ENCODE measurements around a stretch of chr13.

DNA sequence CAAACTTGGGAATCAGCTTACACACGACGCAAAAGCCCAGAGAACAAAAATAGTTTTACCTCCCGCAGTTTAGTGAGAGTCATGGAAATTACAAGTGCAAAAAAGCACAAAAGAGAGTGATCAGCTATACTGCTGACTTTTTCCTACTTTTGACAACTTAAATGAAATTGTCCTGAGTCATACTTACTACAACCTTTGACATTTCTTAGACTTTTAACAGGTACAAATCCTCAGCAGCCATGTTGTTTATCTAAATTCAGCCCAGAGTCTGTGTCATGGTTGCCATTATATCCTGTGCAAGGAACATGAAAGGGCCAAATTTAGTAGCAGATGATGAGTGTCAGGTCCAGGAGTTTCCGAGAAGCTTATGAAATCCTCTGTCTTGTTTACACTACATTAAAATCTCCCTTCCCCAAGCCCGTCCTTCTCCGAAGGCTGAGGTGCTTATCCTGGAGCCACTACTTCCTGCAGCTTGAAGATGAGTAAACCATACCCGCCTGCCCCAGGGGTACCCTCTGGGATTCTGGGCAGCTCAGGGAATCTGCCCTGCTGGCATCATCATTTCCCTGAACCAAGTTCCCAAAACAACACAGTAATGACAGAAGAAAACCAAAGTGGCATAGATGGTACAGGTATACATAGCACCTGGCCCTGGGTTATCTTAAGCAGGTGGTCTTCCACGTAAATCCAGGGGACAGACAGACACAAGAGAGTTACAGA lies 102.6 kb upstream of the SERP2 start:
- RRBS, result no CpG with 5 or more reads among the region's 8 CpGs

GRCh38 chr13:44274756-44275362 lies 98.8 kb upstream of the SERP2 start:
- RRBS, result no CpG with 5 or more reads among the region's 4 CpGs

- RRBS, result no CpG with 5 or more reads among the region's 6 CpGs
These were observed 11.5 kb upstream of the SERP2 start for GRCh38 chr13:44362158-44362580.

GRCh38 chr13:44382632-44383097 lies 9.0 kb downstream of the SERP2 start:
- RRBS, result no CpG with 5 or more reads among the region's 5 CpGs

GRCh38 chr13:44436276-44437609 lies 63.1 kb downstream of the SERP2 start:
- RRBS, result 3% methylated on average over 4 of the region's 46 CpGs

- RRBS, result no CpG with 5 or more reads among the region's 2 CpGs
These were observed 158.3 kb upstream of the TSC22D1 start for GRCh38 chr13:44734354-44734893.

- RRBS, result no CpG with 5 or more reads among the region's 5 CpGs
These were observed 64.0 kb upstream of the GTF2F2 start for GRCh38 chr13:45056173-45056889.

- RRBS, result no CpG with 5 or more reads among the region's 11 CpGs
These were observed 659 bp upstream of the GTF2F2 start for GRCh38 chr13:45119605-45120097.

- RRBS, result no CpG with 5 or more reads among the region's 6 CpGs
These were observed 24.5 kb downstream of the TPT1 start for GRCh38 chr13:45316438-45316921.

DNA sequence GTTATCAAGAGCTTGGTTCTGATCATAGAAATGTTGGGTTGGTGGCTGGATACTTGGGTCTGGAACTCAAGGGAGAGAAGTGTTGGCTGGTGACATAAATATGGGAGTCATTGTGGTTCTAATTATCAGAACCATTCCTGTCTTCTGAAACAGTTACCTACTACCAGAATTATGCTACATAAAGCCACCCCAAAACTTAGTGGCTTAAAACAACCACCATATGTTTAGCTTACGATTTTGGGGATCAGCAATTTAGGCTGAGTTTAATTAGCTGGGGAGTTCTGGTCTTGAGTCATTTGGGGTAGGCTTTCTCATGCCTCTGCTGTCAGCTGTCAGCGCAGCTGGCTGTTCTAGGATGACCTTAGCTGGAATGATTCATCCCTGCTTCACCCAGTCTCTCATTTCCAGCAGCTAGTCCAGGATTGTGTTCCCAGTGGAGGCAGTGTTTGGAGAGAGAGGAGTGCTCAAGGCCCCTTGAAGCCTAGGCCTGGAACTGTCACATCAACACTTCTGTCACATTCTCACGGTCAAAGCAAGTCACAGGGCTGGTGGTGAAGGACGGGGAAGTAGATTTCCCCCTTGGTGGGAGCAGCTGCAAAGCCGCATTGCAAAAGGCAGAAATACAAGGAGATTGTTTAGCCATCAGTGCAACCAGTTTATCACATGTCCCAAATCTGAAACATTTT lies 15.3 kb downstream of the TPT1 start:
- RRBS, result no CpG with 5 or more reads among the region's 5 CpGs

DNA sequence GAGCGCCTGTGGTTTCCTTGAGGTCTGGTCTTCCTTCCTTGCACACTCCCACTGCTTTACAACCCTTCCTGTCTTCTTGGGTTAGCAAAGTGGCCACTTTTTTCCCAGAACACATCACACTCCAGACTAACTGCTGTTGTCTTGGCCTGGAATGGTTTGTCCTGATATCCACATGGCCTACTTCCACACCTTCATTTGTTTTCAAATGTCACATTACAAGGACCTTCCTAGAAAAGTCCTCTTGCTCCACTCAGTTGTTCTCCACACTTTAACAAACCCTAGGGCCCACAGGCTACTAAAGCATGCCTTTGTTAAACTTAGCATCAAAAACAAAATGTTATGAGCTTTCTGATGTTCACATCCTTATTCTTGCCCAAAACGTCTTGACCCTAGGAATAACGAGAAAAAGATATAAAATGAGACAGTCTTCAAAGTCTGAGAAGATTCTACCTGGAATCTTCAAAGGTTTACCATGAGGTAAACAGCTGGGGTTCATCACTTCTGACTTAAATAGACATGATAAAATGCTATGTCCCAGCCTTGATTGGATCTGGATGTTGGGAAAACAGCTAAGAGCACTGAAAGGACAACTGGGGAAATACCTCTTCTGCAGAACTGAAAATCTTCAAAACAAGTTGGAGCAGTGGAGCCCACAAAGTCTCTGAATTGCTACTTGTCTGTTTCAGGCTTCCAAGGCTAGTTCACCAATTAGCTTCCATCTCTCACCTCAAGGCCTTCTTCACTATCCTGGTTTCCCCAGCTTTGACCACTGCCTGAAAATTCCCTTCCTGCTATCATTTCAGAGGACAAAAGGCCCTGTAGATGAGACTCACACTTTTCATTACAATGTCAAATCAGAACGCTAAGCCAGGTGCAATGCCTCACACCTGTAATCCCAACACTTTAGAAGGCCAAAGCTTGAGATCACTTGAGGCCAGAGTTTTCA lies 5.9 kb downstream of the TPT1 start:
- RRBS, result no CpG with 5 or more reads among the region's 4 CpGs

DNA sequence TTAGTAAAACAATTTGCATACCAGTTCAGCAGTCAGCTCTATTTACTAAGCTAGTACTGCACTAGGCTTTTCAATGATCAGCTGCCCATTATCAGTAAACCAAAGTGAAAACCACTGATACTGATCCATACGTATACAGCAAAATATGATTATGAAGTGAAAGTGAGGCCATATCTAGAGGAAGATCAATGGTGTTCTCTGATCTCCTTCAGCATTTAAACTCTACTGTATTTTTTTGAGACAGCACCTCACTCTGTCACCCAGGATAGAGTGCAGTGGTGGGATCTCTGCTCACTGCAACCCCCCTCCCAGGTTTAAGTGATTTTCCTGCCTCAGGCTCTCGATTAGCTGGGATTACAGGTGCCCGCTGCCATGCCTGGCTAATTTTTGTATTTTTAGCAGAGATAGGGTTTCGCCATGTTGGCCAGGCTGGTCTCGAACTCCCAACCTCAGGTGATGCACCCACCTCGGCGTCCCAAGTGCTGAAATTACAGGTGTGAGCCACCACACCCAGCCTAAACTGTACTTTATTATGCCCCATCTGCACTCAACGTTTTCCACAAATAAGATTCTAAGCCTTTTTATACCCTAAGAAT lies 3.0 kb downstream of the TPT1 start:
- RRBS, result no CpG with 5 or more reads among the region's 8 CpGs

- RRBS, result no CpG with 5 or more reads among the region's 16 CpGs
These were observed 81.8 kb upstream of the SIAH3 start for GRCh38 chr13:45933335-45933832.

DNA sequence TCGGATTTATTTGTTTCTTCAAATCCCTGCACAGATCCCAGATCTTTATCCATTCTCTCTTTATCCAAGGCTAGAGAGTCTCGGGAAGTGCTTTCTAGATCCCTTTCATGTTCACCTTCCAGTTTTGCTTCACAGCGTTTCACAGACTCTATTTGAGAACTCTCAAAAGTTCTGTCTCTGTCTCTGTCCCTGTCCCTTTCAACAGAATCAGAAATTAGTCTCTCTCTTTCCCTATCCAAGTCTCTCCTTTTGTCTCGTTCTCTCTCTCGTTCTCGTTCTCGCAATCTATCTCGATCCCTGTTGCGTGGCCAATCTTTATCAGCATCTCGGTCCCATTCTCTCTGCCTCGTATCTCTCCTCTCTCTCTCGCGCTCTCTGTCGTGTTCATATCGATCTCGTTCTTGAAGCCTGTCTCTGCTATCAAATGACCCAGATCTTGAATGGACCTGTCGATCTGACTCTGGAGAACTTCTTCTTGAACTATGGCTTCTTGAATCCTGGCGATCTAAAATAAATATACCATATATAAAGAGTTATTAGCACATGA lies 84.9 kb downstream of the ZC3H13 start:
- RRBS, result no CpG with 5 or more reads among the region's 18 CpGs

- RRBS, result no CpG with 5 or more reads among the region's 2 CpGs
These were observed 23.2 kb upstream of the ZC3H13 start for GRCh38 chr13:46075703-46076260.

- RRBS, result no CpG with 5 or more reads among the region's 5 CpGs
These were observed 18.8 kb upstream of the CPB2 start for GRCh38 chr13:46123517-46124091.

GRCh38 chr13:46150059-46150724 lies 31.8 kb downstream of the LCP1 start:
- RRBS, result no CpG with 5 or more reads among the region's 3 CpGs

DNA sequence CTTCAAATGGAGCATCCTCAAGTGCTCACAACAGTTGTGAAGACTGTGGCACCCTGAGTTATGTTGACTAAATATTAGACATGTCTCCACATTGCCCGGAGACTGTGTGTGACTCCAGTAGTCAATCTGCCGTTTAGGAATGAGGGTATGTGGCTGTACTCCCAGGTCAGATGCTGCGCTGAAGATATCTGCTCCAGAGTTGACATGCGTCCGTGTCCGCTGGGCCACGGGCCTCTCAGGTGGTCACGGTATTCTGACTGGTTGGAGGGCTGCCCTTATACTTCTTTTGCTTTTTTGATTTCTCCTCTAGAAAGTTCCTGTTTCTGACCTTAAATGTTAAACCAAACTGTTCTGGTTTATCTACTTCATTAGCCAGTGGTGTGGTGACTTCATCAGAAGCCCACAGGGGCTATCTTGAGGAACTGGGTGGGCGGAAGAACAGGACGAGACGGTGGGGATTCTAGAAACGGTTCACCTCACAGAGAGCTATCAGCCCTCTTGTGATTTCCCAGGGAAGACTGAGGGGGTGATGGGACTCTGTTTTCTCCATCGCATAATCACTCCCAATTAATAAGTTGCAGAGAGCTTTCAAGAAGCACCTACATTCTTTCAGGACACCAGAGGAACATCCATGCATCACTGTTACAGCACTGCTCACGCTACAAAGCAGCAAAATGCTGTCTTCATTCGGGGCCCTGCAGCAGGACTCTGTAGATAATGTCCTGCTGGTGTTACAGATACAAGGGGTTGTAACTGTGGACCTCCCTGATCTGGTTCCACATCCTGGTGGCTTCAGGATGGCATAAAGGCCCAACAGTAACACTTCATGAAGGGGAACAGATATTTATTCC lies 1.3 kb upstream of the LCP1 start:
- RRBS, result no CpG with 5 or more reads among the region's 15 CpGs

DNA sequence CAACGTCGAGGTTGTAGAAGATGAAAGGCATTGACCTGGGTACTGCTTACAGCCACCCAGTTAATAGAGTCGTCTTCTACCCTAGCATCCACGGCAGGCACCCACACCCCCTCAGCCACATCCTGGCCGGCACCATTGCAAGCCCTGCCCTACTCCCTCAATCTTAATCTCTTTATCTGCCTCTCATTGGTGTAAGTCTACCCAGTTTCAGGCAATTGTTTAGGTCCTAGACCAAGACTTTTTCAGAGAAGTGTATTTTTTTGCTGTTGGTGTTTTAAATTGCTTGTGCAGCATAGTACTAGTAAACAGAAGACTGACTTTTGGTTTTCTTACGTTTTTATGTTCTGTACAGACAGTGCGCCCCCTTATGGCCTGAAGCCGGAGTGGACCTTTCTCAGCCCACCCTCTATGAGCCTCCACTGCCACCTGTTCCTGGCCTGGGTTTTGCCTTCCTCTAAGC lies 2.3 kb upstream of the LCP1 start:
- RRBS, result no CpG with 5 or more reads among the region's 8 CpGs

DNA sequence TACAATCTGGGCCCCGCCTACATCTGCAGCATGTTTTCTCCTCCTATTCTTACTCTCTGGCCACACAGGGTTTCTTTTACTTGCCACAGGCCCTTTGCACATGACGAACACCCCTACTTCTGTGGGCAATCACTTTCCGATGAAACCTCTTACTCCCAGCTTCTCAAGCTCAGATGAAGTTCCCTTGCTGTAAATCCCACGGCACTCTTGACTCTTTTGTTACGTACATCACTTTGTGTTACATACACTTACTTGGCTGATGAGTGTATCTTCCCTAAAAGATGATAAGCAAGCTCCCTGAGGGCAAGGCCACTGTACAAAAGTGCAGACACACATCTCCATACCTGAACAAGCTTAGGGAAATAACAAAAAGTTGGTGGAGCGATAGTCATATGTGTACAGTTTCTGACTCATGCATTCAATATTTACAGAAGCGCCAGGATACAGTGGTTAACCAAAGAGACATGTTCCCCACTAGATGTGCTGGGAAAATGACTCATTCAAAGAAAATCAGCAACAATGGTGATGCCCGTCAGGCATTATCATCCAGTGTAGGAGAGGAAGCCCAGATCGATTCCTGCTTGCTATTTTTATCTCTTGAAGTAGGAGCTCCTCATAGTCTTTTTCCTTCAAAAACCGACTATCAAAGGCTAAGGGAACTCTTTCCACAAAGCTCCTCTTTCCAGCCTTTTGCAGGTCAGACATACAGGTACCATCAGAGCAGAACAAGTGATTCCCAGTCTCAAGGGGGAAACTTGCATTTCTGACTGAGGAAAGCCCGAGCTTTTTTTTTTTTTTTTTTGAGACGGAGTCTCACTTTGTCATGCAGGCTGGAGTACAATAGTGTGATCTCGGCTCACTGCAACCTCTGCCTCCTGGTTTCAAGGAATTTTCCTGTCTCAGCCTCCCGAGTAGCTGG lies 32.3 kb downstream of the RUBCNL start:
- RRBS, result no CpG with 5 or more reads among the region's 14 CpGs